H9 (cell line): ENCODE results near the genes U2AF1 and PFKL.

- PRO-cap: no peak
These were observed 1.9 kb downstream of the PKNOX1 start for GRCh38 chr21:42976238-42976727.

DNA sequence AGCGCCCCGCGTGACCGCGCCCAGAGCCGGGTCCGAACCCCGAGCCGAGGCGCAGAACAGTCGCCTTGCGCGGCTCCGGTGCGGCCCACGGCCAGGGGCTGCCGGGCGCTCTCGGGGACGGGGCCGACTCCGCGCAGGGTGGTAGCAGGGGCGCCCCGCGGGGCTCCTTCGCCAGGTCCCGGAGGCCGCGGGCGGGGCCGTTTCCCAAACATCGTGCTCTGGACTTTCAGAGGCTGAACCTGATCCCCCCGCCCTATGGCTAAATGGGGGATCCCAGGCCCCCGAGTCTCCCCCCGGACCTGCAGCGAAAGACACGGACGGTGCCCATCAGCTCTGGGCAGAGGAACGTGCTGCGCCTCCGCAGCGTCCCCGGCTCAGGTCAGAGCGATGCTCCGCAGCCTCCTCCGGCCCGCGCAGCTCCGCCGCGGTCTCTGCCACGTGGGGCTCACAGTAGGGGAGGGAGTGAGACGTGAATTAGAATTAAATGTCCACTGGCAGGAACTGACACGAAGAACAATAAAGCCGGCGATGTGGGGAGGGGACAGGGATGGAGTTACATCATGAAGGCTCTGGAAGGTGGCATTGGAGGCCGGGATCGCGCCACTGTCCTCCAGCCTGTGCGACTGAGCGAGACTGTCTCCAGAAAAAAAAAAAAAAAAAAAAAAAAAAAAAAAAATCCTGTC is 947 bp upstream of the CBS start:
- PRO-cap: unidirectional peak, plus-strand start at position 340 of the sequence; unidirectional peak, minus-strand start at position 425 of the sequence

- PRO-cap: unidirectional peak, minus-strand start at chr21:43107560
These were observed at the start of gene U2AF1 for GRCh38 chr21:43107471-43107670. Gene U2AF1, minus strand, starts transcription at chr21:43107570.

GRCh38 chr21:43196549-43197475 is 28.0 kb downstream of the CRYAA start:
- PRO-cap: no peak

GRCh38 chr21:43209831-43210674 is 41.2 kb downstream of the CRYAA start:
- PRO-cap: no peak

GRCh38 chr21:43369807-43370958 is 56.7 kb downstream of the SIK1 start:
- PRO-cap: no peak

GRCh38 chr21:43689850-43690454 is 29.0 kb upstream of the PDXK start:
- PRO-cap: no peak

DNA sequence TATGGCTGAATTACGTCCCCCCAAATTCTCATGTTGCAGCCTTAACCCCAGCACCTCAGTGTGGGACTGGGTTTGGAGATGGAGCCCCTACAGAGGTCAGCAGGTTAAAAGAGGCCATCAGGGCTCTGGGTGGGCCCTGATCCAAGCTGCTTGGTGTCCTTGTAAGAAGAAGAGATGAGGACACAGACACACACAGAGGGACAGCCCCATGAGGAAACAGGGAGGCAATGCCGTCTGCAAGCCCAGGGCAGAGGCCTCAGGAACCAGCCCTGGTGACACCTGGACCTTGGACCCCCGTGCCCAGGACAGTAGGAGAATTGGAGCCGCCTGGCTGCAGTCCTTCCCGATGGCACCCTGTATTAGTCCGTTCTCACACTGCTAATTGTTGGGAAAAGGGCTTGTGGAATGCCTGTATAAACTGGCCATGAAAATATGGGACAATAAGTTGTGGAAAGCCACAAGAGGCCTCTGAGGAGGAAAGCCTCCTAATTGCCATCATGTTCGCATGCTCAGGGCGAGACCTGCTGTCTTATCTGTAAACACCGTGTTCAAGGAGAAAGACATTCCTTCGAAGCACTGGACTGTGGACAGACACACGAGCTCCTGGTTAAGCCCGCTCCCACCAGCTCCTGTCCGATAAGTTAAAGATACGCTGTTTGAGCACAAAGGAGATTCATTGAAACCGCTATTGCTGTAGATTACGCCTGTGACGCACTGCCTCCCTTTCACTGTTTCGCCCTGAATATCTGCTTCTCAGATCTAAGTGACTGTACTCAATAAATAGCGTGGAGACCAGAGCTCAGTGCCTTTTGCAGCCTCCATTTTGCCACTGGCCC is 19.4 kb downstream of the PDXK start:
- PRO-cap: no peak

DNA sequence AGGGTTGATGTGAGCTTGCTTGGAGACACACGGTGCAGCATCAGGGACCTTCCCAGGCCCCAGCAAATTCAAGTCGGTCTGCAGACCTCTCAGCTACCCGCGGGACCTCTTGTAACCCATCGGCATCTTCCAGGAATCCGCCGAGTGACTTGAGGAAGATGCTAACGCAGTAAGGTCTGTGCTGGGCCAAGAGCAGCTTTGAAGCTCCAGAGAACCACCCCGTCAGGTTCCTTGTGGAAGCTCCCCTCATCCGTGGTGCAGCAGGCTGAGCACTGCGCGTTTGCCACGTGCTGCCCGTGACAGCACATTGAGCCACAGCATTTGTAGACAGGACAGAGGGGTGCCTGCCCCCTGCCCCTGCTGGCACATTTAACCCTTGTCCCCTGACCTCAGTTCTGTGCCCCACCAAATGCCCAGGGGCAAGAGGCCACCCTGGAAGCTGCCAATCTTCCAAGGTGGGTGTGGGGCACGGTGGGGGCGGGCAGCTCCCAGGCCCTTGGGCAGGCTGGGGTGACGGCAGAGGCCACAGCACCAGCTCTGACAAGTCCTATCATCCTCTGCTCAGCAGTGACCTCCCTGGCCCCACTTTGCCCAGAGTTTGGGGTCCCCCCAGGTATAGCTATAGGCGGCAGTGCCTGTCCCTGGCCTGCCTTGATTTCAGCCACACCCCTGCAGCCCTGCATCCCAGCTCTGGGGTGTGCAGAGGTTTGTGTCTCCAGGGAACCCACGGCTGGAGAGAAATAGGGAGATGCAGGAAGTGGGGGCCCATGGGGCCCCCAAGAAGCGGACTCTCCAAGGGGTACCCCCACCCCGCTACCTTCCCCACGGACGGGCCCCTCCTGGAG is 19.2 kb downstream of the CSTB start:
- PRO-cap: no peak

DNA sequence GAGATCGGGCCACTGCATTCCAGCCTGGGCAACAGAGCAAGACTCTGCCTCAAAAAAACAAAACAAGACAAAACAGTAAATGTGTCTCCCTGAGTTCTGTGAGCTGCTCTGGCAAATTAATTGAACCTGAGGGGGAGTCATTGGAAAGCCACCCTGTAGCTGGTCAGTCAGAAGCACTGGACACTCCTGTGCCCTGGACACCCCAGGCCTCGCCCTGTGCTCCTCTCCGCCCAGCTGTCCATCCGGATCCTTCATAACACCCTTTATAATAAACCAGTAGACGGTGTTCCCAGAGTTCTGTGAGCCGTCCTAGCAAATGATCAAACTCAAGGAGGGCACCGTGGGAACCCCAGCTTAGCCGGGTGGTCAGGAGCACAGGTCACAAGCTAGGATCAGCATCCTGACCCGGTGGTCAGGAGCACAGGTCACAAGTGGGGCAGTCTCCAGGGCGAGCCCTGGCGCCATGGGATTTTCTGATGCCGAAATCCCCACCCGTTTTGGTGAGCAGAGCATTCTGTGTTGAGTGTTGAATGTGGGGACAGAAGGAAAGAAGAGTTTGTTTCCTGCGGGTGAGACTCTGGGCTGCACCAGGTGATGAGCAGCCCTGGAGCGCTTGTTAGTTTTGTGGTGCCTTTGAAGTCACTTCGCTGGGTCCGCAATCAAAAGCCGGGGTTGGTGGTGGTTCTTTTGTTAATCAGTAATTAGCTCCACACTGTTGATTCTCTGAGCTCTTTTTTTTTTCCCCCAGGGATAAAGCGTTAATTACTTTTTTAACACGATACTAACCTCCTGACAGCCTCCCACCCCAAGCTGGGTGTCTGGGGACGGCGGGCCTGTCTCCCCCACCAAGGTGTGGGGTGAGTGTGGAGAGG is 56.3 kb downstream of the AGPAT3 start:
- PRO-cap: no peak

- PRO-cap: no peak
These were observed 5.9 kb upstream of the TRAPPC10 start for GRCh38 chr21:44006099-44006766.

- PRO-cap: no peak
These were observed 20.6 kb upstream of the PWP2 start for GRCh38 chr21:44086504-44087122.

GRCh38 chr21:44196102-44197014 is 44.4 kb downstream of the ICOSLG start:
- PRO-cap: no peak

DNA sequence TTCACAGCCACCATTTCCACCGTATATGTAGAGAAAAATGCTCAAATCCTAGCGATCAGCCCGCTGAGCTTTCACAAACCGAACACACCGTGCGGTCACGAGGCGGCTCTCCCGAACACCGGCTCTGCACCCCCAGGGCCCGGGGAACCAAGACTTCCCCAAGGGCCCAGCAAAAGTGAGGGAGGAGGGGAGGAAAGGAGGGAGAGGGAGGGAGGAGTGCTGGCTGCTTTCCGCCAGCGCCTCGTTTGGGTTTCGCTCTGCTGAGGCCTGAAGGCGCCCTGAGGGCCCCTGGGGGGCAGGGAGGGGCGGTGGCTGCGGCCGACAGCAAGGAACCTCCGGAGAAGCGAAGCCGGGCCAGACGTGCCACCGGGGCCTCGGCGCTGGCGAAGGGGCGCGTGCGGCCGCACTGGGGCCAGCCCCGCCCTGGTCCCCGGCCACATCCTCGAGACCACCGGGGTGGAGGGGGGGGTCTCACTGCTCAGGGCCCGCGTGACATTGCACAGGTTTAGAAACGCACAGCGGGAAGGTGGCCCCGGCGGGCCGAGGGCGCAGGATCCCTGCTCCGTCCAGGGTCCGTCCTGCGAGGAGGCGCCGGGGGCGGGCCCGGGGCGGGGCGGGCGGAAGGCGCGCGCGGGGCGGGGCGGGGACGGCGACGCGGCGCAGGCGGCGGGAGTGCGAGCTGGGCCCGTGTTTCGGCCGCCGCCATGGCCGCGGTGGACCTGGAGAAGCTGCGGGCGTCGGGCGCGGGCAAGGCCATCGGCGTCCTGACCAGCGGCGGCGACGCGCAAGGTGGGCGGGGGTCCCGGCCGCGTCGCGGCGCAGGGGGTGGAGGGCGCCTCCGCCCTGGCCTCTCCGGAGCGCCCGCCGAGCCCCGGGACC is at the start of gene PFKL:
Gene PFKL, plus strand, starts transcription at position 652 of the 879 bp plus-strand sequence.
- PRO-cap: bidirectional peak, plus-strand start at position 357 of the sequence, minus-strand start at position 120 of the sequence; bidirectional peak, plus-strand start at position 690 of the sequence, minus-strand start at position 555 of the sequence

DNA sequence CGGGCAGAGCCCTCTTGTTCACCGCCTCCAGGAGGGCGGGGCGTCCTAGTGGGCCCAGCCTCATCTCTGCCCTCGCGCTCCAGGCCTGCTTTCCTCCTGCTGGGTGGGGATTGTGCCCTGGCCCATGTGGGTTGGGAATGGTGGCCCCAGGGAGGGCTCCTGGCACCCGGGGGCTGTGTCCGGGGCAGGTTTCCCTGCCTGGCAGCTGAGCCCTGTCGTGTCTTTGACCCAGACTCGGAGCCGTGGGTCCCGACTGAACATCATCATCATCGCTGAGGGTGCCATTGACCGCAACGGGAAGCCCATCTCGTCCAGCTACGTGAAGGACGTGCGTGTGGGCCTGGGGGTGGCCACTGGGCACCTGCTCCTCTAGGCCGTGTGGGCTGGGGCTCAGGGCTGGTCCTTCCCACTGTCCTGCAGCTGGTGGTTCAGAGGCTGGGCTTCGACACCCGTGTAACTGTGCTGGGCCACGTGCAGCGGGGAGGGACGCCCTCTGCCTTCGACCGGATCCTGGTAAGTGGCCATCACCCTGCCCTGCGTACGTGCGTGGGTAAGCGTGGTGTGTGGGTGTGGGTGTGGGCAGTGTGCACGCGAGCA is 16.3 kb downstream of the PFKL start:
- PRO-cap: no peak

- PRO-cap: no peak
These were observed 13.6 kb downstream of the CFAP410 start for GRCh38 chr21:44325482-44326112.

DNA sequence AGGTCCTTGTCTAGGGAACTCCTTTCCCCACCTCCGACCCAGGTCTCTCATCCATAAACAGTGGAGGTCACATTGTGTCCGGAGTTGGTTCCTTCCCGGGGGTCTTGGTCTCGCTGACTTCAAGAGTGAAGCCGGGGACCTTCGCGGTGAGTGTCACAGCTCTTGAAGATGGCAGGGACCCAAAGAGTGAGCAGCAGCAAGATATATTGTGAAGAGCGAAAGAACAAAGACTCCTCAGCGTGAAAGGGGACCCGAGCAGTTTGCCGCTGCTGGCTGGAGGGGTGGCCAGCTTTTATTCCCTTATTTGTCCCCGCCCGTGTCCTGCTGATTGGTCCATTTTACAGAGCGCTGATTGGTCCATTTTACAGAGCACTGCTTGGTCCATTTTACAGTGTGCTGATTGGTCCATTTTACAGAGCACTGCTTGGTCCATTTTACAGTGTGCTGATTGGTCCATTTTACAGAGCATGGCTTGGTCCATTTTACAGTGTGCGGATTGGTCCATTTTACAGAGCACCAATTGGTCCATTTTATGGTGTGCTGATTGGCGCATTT is 5.4 kb downstream of the TRPM2 start:
- PRO-cap: unidirectional peak, minus-strand start at position 268 of the sequence

DNA sequence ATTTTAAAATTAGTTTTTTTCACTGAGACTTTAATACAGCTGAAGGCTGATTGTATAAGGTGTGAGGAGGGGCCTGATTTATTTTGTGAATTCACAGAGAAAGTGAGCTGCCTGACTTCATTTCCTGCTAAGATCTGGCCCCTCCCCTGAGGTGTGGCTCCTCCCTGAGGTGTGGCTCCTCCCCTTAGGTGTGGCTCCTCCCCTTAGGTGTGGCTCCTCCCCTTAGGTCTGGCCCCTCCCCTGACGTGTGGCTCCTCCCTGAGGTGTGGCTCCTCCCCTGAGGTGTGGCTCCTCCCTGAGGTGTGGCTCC is 27.1 kb upstream of the LRRC3 start:
- PRO-cap: no peak

- PRO-cap: no peak
These were observed 2.4 kb downstream of the LRRC3 start for GRCh38 chr21:44457461-44458320.

DNA sequence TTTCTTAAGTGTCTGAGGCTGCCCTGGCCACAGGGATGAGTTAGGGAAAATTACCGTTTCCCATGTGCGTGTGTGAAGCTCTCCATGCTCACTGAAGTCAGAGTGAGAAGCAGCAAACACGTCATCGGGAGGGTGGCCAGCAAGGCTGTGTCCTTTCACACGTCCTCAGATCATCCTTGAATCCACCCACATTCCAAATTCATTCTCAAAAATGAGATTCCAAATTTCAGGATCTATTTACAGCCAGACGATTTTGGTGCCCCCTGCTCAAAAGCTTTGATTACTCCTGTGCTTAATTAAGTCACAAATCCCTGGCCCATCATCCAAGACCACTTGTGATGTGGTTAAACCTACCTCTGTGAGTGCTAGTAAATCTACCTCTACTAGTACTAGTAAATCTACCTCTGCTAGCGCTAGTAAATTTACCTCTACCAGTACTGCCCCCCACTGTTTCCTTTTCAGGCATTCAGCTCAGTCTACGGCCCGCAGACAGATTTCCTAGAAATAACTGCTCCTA is 28.7 kb downstream of the LRRC3 start:
- PRO-cap: no peak